BE2C (cell line): Measurements from ENCODE around the gene INS.

DNA sequence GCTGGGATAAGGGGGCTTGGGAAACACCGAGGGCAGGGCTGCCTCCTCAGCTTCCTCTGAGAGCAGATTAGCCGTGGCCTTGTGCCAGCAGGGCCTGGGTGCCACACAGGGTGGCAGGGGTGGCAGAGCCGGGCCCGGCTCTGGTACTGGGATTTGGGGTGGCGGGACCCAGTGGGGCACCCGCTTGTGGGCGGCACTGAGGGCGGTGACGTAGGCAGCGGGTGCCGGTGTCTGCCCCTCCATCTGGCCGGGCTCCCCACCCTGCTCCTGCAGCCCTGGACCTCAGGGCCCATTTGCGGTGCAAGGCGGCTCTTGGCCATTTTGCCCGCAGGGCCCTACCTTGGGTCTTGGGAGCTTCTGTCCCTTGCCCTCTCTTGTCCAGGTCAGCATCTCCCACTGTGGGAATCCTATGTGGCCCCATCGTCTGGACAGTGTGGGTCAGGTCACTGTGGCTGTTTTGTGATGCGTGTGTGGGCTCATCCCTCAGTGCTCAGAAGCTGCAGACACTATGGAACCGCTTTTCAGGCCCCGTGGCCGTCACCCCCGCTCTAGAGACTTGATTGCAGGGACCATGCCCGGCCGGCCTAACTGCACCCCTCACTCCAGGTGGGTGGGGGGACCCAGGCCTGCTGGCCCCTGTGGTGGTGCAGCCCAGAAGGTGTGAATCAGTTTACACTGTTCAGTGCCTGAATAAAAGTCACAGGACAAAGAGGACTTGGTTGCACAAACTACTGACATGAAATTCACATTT lies 29.7 kb upstream of the KRTAP5-6 start:
- RRBS = 66% methylated on average over 2 of the region's 23 CpGs

DNA sequence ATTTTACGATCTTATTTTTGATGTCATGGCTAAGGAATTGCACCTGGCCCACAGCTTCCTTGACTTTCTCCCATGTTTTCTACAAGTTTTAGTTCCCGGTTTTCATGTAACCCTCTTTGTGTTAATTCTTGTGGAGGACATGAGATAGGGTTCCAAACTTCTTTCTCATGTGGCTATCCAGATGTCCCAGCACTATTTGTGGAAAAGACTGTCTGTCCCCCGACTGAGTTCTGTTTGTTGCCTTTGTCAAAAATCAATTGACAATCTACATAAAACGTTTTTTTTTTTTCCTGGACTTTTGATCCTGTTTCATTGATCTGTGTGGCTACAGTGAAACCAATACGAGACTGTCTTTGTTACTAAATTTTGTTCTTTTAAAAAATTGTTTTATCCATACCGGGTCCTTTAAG lies 21.1 kb upstream of the KRTAP5-6 start:
- RRBS = no CpG with 5 or more reads among the region's 6 CpGs

DNA sequence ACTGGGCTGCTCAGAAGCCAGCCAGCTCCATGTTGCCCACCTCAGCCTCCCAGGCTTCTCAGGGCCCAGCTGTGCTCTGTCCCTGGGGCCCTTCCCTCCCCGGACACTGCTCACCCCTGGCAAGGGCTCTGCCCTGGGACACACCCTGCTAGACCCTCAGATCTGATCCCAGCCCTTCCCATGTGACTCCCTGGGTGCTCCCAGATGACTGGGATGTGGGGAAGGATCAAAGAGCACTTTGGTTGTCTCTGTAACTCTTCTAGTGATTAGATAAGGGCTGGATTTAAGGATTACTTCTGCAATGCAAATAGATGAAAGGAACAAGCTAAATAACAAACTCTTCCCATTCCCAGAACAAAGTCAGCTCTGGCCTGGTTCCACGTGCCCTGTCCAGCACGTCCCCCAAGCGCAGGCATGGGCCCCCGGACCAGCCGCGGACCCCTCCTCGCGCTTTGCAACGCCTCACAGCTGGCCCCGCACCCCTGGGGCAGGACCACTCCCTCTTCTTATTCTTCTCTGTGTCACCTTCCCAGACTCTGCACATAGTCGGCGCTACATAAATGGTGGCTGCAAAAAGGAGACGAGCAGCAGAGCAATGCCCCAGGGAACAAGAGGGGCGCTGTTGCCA lies 5.8 kb upstream of the KRTAP5-6 start:
- RRBS = no CpG with 5 or more reads among the region's 15 CpGs

- RRBS = no CpG with 5 or more reads among the region's 9 CpGs
These were observed 9.5 kb downstream of the IFITM10 start for GRCh38 chr11:1740641-1741462.

DNA sequence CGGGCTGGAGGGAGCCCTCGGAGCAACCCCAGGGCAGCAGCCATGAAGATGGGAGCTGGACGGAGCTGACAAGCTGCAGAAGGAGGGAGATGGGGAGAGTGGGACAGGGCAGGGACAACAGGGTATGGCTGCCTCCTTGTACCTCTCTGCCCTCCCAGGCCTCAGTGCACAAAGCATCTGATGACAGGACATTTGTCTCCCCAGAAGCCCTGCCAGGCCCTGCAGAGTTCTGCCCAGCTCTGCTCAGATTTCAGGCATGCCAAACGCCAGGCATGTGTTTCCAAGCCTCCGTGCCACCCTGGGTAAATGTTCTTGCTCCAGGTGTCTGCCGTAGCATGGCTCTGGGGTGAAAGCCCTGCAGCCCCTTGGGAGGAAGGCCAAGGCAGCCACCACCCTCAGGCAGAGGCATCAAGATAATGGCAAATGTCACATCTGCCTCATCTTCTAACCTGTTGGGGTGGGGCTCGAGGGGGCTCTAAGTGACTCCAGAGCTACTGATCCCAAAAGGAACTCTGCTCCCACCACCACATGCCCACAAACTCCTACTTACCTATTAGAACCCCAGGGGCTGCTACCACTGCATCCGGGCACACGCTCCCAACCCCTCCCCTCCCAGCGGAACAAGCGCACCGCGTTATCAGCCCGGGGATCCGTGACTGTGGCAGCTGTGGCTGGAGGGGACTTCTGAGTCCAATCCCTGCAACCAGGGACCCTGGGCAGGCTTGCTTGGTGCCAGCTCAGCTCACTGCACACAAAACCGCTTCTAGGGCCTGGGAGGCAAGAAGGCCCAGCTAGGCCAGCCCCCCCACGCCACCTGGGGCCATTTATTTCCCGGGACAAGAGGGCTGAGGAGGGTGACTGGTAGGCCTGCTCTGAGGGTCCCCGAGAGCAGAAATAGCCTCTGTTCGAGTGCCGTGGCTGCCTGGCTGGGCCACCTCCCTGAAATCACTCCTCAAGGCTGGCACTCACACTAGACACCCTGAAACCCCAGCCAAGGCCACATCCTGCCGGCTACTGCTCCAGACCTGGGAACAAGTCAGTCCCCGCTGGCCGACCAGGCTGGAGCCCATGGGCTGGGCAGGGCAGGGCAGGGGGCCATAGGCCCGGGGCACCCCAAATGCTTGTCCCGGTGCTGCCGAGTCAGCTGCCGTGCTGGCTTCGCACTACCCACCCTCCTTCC lies 1.5 kb upstream of the IFITM10 start:
- RRBS = 9% methylated on average over 8 of the region's 29 CpGs

GRCh38 chr11:1770421-1771045 lies 6.8 kb upstream of the CTSD start:
- RRBS = no CpG with 5 or more reads among the region's 8 CpGs

GRCh38 chr11:1827012-1827714 lies 7.6 kb upstream of the SYT8 start:
- RRBS = 6% methylated on average over 5 of the region's 26 CpGs

- RRBS = 57% methylated on average over 2 of the region's 11 CpGs
These were observed 438 bp downstream of the TNNI2 start for GRCh38 chr11:1839080-1839757.

DNA sequence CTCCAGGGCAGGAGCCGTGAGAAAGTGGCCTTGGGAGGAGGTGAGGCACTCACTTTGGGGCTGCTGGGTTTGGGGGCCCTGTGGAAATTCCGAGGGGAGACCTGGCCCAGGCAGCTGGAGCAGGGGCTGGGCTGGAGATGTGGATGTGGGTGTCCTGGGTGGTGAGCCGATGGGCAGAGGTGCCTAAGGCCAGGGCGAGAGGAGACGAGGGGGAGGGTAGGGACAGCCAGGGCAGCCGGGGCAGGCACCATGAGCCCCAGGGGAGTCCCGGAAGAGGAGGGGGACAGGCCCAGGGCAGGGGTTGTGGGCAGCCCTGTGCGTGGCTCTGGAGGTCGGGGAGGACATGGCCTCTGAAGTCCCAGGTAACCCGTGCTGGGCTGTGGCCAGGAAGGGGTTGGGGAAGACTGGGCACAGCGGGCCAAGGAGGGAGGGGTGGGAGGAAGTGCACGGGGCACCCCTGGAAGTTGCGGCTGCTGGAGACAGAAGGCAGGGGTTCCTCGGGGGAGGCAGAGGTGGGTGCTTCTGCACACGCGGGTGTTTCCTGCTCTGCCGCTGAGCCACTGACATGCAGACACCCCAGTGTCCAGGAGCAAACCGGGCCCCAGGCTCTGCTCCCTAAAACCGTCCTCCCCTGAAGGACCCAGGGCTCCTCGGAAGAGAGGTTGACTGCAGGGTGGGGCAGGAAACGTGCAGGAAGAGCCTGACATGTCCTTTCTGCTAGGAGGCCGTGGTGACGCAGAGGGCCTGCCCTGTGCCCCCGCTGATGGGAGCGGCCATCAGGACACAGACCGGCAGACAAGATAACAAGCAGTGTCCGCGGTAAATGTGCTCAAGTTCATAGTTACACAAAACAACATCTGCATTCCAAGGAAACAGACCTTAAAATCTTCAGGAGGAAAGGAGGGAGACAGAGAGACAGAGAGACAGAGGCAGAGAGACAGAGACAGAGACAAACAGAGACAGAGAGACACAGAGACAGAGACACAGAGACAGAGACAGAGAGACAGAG lies 5.5 kb downstream of the TNNI2 start:
- RRBS = no CpG with 5 or more reads among the region's 28 CpGs

GRCh38 chr11:1846882-1847388 lies 5.9 kb upstream of the LSP1 start:
- RRBS = no CpG with 5 or more reads among the region's 24 CpGs

GRCh38 chr11:1858143-1858751 lies 5.4 kb downstream of the LSP1 start:
- RRBS = no CpG with 5 or more reads among the region's 17 CpGs

DNA sequence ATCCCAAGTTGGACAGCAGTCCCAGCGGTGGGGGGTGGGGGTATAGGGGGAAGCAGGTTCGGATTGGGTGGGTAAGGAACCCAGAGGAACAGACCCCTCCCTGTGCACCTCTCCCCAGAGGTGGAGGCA lies 18.9 kb downstream of the PRR33 start:
- RRBS = no CpG with 5 or more reads among the region's 2 CpGs

- RRBS = no CpG with 5 or more reads among the region's 13 CpGs
These were observed 7.5 kb downstream of the PRR33 start for GRCh38 chr11:1883949-1884799.

DNA sequence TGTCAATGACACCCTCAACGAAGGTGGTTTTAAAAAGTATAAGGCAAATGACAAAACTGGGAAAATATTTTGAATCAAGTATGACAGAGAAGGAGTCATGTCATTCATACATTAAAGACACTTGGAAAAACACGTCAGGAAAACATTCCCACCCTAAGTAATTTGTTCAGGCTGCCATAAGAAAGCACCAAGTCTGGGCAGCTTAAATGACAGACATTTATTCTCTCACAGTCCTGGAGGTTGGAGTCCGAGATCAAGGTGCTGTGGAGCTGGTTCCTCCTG lies 6.5 kb upstream of the MRPL23 start:
- RRBS = no CpG with 5 or more reads among the region's 3 CpGs

GRCh38 chr11:2161141-2161360 lies at the start of gene INS:
Gene INS, minus strand, starts transcription at chr11:2161209.
- RRBS = 82% methylated on average over 1 of the region's 5 CpGs

GRCh38 chr11:2204769-2205360 lies 33.2 kb upstream of the TH start:
- RRBS = 89% methylated on average over 2 of the region's 12 CpGs

GRCh38 chr11:2381976-2382664 lies 5.0 kb downstream of the CD81 start:
- RRBS = no CpG with 5 or more reads among the region's 15 CpGs

DNA sequence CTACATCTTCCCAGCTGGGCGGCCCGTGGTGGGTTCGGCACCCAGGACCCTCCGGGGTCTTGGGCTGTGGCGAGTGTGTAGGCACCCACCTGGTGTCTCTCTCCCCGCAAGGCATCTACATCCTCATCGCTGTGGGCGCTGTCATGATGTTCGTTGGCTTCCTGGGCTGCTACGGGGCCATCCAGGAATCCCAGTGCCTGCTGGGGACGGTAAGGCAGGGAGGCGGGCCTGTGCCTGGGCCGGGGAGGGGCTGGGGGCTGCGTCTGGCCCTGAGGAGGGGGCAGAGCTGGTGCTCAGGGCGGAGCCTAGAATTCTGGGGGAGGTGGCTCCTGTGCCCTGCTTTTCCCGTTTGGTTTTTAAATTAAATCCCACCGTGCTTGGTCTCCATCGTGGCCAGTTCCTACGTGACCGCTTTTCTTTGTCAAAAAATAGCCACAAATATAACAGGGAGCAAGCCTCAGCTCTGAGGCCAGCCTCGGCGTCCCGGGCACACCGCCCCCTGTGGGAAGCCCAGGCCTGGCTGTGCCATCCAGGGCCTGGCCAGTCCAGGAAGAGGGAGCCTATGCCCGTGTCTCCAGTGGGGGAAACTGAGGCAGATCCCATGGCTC lies 6.5 kb upstream of the TSSC4 start:
- RRBS = no CpG with 5 or more reads among the region's 25 CpGs

DNA sequence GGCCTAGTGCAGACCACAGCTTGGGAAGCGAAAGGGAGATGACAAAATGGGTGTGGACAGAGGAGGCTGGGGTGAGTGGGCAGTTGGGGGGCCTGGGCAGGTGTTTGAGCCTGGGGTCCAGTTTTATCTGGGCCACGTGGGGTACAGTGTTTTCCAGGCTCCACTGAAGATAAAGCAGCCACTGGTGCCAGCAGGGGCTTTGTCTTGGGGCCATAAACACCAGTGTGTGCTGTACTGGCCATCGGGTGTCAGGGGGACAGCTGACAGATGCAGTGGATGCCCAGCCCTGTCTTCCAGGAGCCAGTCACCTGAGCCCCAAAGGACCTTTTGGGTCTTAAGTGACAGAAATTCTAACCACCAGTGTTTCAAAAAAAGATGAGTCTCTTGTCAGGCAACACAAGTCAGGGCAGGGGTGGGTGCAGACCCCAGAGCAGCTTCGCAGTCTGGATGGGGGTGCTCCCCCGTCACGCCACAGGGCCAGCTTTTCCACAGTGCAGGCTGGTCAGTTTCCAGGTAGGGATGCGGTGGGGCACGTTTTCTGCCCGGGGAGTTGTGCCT lies 3.7 kb downstream of the TSSC4 start:
- RRBS = 75% methylated on average over 1 of the region's 9 CpGs

DNA sequence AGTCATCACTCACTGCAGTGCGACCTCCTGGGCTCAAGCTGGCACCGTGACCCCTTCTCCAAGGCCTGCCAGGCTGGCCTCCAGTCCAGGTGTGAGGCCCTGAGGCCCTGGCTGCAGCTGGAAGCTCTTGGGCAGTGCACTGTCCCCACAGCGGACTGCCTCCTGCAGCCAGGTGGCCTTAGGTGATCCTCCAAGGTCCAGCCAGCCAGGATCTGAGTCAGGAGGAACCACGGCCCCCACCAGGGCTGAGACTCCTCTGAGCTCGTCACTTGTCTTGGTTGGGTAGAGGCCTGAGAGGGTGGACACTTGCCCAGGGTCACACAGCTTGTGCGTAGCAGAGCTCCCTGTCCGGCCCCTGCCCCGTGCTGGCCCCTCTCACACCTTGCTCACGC lies 20.4 kb downstream of the KCNQ1 start:
- RRBS = no CpG with 5 or more reads among the region's 9 CpGs